Umbilical cord (tissue), 2 donors: Measurements from ENCODE around the genes TRAM2 and GCM1.

DNA sequence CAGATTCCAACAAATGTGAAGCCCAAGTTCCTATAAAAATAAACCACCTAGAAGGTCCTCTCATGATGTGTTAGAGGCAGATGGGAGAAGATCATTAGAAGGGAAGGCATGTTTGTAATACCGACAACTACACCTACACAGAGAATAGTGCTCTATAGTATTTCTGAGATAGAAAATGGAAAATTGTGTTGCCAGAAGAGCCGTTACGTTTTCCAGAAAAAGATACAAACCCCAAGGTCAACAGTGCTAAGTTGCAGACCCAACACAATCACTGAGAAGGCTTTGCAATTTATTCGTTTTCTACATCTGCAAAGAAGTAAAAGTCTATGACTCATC lies 126.4 kb downstream of the PKHD1 start:
- RAMPAGE, long total RNA = no peak

DNA sequence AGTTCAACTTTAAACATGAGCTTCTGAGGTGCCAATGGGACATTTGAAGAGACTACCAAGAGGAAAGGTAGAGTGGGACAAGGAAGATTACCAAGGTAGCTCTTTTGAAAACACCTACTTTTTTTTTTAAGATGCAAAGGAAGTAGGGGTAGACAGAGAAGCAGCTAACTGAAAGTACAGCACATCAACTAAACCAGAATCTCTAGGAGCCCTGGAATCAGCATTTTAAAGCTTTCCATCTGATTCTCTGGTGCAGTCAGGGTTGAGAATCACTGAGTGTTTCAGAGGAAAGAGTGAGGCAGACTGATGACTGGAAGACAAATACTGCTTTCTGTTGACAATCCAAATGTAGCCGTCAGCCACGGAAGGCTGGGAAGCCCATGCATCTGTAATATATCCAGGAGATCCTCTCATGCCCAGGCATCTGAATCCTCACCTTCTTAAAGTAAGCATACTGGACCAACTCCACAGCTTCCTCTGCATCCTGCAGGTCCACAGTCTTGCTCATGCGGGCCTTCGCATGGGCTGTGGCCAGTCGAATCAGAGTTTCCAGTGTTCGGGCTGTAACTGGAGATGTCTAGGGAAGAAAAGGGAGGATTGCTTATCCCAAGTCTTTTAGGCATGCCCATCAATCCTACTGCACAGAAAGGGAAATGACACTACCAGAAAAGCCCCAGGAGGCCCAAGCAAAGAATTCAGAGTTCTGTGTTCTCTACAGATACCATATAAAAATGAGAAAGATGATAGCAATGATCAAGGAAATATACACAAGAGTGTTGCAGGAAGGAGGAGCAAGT lies 15.7 kb downstream of the MCM3 start:
- RAMPAGE, long total RNA = no peak

DNA sequence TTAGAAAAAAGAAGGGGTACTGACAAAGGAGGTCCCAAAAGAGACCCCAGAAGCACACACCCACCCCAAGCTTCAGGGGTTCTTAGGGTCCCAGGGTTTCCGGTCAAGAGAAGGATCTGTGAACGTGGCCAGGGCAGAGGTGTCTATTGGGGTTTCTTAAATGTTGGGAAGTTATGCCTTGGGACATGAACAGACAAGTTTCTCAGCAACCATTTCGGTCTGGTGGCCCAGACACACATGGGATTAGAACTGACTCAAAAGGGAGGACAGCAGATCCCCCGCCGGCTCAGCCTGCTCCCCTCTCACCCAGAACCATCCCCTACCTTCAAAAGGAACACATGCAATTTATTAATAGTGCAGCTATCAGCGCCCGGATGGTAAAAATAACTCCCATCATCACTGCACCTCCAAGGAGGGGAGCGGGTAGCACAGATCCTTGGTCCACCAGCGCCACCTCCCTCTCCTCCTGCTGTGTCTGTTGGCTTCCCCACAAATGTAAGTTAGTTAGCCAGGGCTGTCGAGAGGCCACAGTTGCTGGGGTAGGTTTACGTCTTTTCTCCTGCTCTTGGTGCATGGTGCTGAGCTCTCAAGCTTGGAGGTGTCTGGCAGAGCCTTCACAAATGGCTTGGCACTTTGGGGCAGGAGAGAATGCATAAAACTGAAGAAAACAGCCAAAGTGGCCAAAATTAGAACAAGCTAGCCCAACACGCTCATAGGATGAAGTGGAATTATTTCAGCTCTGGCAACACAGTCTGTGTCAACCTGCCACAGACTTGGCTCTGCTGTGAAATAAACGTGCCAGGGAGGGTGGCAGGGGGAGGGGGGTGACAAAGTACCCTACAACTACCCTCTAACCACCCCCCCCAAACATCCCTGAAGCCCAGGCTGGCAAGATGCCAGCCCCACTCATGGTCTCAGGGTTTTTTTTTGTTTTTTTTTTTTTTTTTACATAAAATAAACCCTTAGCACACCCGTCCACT lies 77.0 kb downstream of the TRAM2 start:
- RAMPAGE, long total RNA = no peak

GRCh38 chr6:52566814-52567545 lies 9.9 kb downstream of the TRAM2 start:
- RAMPAGE, long total RNA = no peak

- RAMPAGE, long total RNA = no peak
Observed at GRCh38 chr6:52571196-52571755, 5.6 kb downstream of the TRAM2 start.

DNA sequence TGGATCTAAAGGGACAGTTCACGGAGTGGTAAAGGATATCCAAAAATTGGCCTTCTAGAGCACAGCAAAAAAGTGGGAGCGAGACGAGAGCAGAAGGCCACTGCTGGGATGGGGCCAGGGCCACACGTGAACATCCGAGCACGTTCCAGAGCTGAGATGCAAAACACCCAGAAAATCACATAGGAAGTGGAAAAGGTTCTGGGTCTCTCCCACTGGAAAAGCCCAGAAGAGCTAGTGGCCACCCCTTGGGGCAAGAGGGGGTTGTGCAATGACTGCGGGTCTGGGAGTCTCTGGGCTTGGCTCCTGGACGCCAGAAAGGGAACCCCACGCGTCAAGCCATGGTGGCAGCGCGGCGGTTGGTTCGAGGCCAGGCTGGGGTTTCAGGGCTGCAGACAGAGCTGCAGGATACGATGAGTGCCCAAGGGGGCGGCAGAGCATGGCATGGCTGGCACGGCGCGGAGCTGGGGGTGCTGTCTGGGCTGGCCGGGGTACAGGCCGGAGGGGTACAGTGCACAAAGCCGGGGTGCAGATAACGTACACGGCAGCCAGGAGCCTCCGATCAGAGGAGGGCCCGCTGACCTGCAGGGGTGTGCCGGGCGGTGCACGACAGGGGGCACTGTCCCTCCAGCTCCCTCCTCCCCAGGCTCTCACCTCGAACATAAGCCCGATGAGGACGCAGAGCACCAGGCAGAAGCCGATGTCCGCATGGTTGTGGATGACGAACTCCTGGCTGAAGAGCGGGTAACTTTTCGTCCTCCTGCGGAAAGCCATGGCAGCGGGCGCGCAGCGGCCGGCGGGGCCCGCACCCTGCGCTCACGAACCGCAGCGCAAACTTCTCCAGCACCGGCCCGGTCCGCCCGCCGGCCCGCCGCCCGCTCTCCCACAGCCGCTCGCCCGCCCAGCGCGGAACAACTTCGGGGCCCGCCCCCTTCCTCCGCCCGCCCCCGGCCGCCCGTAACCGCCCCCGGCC lies at the start of gene TRAM2:
TSS of gene TRAM2 (minus strand) at position 916 of the 970 bp plus-strand sequence.
- RAMPAGE, long total RNA = no peak

DNA sequence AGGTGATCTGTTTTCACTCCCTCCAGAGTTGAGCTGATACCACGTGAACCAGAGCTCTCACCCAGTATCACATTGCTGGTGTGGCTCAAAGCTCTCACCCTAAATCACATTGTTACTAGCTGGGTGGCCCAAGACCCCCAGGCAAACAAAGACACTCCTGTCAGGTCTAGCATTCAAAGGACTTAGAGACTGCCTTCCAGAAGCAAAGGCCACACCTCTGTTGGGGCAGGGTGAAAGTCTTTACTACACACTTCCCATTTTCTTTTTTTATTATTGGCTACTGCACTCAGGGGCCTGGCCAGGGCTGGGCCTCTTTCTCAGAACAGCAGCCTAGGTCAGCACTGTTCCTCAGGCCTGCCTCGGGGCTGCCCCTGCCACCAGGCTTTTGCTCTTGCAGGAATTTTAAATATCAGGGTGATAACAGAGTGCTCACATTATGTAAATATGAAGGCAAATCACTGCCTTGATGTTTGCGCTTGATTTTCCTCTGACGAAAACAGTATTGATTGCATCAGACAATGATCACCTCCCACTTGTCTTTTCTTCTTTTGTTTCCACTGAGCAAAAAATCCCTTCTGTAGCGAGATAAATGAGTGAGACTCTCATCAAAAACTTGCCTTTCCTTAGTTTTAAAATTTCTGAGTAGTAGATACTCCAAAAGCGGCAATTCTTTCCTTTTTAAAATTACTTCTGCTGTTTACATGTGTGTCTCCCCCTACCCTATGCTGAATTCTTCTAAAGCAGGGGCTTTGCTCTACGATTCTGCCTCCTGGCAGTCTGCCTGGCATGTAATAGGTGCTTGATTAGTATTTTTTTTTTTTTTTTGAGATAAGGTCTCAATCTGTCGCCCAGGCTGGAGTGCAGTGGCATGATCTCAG lies 18.4 kb downstream of the GSTA4 start:
- RAMPAGE, long total RNA = no peak

DNA sequence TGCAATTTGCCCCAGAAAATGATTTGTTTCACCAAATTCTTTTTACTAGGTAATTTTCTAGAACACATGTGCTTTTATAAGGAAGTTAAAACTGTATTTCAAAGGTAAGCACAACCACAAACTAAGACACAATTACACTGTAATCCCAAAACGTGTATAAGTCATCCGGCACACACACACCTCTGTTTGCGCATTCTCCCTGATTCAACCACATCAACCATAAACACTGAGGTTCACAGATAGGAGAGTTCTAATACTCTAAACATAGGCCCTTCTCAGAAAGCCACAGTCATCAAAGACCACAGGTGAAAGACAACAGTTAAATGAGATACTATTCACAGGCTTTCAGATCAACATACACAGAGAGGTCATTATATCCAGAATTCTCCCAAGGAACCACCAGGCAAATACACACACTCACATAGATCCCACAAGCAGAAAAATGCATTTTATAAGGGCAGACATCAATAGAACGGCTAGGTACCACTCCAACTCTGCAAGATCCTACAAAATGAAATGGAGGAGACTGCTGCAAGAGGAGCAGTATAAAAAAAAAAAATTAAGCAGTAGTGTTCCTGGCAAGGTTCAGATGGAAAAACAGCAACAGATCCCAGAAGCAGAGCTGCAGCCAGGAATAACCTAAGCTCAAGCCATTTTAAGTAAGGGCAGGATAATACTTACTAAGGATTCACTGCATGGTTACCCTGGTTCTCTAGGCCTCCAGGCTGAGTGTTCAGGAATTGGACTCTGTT lies 3.1 kb downstream of the CILK1 start:
- RAMPAGE, long total RNA = no peak

GRCh38 chr6:53060170-53060696 lies 1.4 kb downstream of the CILK1 start:
- RAMPAGE, long total RNA = no peak

DNA sequence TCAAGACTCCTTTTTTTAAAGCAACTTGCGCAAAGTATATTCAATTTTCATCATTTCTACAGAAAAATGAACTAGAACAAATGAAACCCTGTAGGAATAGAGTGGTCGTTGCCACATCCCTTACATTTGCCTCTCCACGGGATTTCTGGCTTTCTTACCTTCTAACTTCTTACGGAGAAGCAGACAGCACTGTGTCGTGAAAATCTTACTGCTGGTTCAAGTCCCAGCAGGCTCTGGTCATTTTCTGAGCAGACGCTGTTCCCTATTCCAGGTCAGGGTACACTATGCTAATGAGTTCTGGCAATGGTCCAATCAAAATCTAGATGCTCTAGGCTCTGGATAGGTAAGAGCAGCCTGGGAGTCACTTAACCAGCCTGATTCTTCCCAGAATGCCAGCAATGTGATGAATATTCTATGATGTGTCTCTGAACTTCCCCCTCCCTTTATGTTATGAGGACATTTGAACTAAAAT lies at the start of gene GCM1:
TSS of gene GCM1 (minus strand) at position 246 of the 472 bp plus-strand sequence.
- RAMPAGE, long total RNA = no peak

- RAMPAGE, long total RNA = no peak
Observed at GRCh38 chr6:53240736-53241193, 92.1 kb upstream of the GCM1 start.

GRCh38 chr6:53268155-53269176 lies 80.3 kb downstream of the ELOVL5 start:
- RAMPAGE, long total RNA = no peak

GRCh38 chr6:53281702-53282499 lies 66.8 kb downstream of the ELOVL5 start:
- RAMPAGE, long total RNA = no peak

- RAMPAGE, long total RNA = no peak
Observed at GRCh38 chr6:53504944-53505995, 39.6 kb downstream of the GCLC start.

DNA sequence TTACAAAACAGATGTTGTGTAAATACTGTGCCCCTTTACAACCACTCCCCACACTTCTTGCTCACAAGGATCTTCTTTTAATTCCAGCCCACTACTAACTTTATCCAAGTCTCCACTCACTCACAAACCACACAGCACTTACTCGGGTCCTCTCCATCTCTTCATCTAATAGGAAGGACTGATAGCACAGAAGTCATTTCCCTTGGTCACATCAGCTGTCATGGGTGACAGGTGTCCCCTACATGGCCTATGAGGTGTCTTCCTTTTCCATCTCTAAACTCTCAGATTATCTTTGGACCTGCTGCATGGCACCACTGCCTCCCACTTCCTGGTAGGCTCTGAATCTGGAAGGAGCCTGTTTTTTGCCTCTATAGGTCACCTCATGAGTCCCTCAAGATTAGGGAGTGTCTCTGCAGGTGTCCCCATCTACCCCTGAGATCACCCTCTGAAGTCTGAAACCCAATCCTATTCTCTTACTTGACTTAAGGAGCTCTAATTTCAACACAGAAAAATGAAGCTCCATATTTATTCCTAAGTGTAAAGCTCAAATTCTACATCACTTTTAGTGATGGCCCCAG lies 28.5 kb downstream of the GCLC start:
- RAMPAGE, long total RNA = no peak

DNA sequence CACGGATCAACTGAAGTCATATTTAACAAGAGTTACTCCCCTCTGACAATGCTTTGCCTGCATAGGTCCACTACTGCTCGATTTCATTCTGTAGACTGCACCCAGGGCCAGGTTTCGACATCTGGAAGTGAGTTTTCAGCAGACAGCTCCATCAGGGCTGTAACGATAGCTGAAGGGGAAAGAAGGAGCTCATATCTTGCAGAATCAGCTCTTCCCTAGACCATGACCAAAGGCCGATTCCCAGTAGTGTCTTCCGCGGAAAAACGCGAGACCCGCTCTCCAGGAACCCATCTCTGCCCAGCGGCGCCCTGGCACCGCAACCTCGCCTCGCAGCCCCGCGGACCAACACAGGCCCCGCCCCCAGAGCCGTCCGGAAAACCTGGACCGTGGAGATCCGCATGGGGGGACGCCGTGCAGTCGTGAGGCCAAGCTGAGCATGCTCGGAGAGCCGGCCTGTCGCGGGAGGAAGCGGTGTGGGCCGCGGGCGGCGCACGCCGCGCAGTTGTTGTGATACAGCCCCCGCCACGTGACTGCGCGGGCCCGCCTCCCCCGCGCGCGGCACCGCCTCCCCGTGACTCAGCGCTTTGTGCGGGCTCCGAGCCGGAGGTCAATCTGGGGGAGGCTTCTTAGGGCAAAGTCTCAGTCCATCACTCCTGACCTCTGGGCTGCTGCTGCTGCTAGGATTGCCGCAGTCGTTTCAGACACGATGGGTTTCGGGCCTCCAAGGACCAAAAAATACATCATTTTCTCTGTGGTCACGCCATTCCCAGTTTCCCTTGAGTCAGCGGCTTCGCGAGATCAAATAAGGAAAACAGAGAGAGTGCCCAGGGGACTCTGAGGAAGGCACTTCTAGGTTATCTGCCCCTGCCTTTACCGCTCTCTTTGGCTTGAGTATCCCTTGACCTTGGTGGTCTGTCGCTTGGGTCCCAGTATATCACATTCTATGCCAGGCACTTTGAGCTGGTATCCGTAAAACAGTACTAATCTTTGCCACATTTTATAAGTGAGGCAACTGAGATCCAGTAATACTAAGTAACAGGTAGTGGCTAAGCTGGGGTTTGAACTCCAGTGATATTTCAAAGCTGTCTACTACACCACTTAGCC lies 3.1 kb upstream of the GCLC start:
- RAMPAGE, long total RNA = no peak

- RAMPAGE, long total RNA = no peak
Observed at GRCh38 chr6:53691524-53691877, 25.9 kb upstream of the KLHL31 start.

- RAMPAGE, long total RNA = no peak
Observed at GRCh38 chr6:53793163-53793946, 1.4 kb upstream of the LRRC1 start.

- RAMPAGE, long total RNA = no peak
Observed at GRCh38 chr6:53905850-53906639, 111.2 kb downstream of the LRRC1 start.

- RAMPAGE, long total RNA = no peak
Observed at GRCh38 chr6:54019856-54020213, 91.4 kb upstream of the MLIP start.